ENCODE measurements around a stretch of chr2.

- PRO-cap, result no peak
These were observed 22.8 kb upstream of the SDC1 start for GRCh38 chr2:20247693-20248207.

DNA sequence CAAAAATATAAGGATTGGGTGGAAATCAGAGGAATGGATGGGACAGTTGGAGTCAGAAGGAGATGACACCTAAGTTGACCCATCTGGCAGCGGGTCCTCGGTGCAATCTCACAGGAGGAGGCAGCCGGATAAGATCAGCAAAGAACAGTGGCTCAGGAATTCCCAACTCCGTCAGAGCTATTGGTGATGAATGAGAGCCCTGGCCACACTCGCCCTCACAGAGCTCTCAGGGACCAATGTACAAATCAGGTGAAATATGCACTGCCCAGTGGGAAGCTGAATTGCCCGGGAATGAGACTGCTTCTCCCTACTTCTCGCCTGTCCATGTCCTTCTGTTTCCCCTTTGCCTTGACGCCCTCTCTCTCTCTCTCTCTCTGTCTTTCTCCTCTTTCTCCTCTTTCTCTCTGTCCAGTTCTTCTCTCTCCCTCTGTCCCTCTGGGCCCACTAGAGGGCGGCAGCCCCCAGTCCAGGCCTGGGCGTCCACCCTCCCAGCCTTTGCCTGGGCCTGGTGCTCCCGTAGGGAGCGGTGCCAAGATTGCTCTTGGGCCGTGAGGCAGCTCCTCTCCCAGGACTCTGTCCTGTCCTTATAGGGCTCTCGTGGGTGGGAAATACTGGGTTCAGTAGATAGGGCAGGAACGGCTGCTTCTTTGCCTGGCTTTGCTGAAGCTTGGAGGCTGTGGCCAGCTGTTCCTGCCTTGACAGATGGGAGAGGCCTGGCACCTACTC, 28.3 kb upstream of the PUM2 start:
- PRO-cap, result no peak

DNA sequence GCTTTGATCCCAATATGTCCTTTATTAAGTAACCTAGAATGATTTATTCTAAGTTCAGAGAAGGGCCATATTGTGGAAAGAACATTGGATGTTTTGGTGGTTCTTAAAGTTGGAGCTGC, 3.0 kb downstream of the RHOB start:
- PRO-cap, result no peak

GRCh38 chr2:20468933-20469539, 22.2 kb downstream of the RHOB start:
- PRO-cap, result no peak

DNA sequence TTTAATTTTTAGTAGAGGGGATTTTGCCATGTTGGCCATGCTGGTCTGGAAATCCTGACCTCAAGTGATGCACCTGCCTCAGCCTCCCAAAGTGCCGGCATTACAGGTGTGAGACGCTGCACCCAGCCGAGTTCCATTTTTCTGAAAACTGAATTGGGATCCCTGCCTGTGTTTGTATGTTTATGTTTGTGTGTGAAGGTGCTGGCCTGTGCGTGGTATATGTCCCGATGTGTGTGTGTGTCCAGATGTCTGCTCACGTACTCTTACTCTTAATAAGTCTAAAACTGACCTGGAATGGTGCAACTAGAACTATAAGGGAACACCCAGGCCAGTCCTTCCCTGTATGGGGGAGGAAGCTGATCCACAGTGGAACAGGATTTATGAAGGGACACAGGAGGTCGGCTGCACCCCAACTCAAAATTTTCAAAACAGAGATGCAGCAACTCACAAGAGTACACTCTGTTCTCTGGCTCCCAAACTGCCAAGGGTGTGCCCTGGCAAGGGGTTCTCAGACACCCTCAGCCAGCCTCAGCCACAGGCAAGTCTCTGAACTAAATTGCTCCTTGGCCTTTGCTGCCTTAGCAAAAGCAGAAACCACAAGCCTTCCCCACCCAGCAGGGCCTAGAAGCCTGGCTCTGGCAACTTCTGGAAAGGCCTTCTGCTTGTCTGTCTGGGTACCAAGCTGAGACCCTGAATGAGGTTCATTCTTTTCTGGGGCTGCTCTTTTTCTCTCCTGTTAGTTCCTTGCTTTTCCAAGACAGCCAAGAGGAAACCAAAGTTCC, 36.5 kb downstream of the RHOB start:
- PRO-cap, result no peak

GRCh38 chr2:20495967-20496520, 49.2 kb downstream of the RHOB start:
- PRO-cap, result no peak

DNA sequence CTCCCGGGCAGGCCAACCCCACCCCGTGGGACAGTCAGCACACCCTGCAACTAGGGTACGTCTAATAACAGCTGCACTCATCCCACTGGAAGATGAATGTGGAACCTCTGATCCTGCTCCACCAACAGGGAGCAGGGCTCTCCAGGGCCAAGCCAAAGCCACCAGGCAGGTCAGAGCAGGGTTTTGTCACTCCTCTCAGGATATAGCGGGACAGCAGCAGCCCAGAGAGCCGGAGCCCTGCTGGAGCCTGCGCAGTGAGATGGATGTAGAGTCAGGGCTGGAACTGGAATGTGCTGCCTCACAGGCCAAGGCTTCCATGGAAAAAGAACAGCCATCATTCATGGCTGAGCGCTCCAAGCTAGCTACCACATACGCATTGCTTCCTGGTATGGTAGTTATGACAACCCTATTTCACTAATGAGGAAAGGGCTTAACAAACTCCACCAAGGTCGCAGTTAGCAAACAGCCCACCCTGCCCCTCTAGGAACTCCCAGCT, 85.3 kb downstream of the HS1BP3 start:
- PRO-cap, result no peak

DNA sequence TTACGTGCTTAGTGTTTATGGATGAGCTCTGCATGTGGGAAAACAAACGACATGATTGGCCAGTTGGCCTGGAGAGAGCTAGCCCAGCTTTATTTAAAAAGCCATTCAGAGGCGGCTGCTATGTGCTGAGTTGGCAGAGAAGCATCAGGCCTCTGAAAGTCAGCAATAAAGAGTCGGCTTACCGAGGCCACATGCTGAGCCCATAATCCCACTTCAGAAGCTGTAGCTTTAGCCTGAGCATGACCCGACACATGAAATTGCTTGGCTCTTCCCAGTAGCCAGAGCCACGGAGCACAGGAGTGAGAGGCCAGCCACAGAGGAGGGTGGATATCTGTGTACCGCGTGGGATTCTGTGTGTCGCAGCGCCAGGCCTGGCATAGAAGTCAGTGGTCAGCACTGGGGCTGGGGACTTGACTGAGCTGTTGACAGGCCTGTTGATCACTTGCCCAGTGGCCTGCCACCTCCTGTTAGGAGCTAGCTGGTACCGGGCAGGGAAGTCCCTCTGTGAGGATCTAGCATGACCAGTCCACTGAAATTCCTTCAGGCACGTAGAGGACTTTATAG, 36.2 kb downstream of the HS1BP3 start:
- PRO-cap, result no peak

- PRO-cap, result unidirectional peak, minus-strand start at chr2:20625790
These were observed 25.4 kb downstream of the HS1BP3 start for GRCh38 chr2:20625478-20625903.

- PRO-cap, result no peak
These were observed 8.6 kb downstream of the HS1BP3 start for GRCh38 chr2:20642285-20642734.

GRCh38 chr2:20651434-20651893, 566 bp upstream of the HS1BP3 start:
- PRO-cap, result bidirectional peak, plus-strand start at chr2:20651684, minus-strand start at chr2:20651600

DNA sequence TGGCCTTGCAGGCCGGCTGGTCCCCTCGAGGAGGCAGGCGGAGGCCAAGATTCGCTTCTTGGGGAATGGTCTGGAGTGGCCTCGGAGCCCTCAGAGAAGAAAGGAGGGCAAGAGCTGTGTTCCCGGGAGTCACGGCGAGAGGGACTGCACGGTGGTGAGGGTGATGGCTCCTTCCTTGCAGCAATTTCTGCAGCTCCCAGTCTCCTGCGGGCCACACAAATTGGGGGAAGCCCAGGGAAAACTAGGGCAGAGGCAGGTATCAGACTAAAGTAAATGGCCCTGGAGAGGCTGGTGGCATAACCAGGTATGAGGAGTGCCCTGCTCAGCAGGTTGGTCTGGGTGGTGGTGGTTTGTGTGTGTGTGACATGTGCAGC, 918 bp downstream of the GDF7 start:
- PRO-cap, result no peak

GRCh38 chr2:20674949-20675436, 8.0 kb downstream of the GDF7 start:
- PRO-cap, result bidirectional peak, plus-strand start at chr2:20675239, minus-strand start at chr2:20675045

DNA sequence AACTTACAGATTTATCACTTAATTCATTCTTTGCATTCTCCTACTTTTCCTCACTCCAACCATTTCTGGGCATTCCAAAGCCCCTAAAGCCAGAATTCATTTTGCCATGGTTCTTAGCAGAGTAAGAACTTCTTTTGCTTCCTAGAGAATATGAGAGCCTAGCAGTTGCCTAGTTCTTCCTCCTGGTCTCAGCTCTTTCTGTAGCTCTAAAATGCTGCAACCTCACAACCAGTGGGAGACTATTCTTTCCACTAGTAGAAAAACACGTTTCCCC, 22.3 kb downstream of the GDF7 start:
- PRO-cap, result no peak

DNA sequence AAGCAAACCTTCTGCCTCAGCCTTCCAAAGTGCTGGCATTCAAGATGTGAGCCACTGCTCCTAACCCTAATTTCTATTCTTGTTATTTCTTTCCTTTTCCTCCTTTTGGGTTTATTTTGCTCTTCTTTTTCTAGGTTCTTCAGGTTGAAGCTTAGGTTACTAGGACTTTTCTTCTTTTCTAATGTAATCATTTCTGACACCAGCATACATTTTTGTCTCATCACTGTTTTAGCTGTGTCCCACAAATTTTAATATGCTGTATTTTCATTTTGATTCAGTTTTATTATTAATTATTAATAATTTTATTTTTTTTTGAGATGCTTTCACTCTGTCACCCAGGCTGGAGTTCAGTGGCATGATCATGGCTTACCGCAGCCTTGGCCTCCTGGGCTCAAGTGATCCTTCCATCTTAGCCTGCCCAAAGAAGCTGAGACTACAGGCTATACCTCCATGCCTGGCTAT, 66.0 kb downstream of the GDF7 start:
- PRO-cap, result no peak

- PRO-cap, result no peak
These were observed 41.1 kb downstream of the APOB start for GRCh38 chr2:21002470-21003569.

- PRO-cap, result no peak
These were observed 33.0 kb downstream of the APOB start for GRCh38 chr2:21010774-21011415.

DNA sequence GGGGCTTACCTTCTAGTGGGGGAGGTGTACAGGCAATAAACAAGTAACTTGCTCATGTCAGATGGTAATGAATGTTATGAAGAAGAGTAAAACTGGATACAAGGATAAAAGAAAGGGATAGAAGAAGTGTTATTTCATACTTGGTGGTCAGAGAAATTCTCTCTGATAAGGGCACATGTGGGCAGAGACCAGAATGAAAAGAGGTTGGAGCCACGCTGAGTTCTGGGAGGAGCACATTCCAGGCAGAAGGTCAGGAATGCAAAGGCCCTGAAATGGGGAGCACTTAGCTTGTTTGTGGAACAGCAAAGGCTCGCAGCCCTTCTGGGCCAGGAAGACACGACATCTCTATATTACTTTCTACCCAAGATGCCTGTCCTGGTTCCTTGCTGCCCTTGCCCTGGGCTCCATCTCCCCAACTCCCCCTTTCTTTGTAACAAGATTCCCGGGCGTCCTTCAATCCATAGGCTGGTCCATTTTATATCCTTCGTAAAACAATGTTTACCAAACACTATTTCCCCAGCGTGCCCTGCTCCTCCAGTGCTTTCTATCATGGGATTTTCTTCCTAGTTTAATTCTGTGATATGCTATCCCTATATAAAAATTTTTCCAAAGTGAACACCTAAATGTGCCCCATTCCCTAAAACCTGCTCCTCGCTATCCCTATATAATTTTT, 26.4 kb downstream of the APOB start:
- PRO-cap, result no peak

DNA sequence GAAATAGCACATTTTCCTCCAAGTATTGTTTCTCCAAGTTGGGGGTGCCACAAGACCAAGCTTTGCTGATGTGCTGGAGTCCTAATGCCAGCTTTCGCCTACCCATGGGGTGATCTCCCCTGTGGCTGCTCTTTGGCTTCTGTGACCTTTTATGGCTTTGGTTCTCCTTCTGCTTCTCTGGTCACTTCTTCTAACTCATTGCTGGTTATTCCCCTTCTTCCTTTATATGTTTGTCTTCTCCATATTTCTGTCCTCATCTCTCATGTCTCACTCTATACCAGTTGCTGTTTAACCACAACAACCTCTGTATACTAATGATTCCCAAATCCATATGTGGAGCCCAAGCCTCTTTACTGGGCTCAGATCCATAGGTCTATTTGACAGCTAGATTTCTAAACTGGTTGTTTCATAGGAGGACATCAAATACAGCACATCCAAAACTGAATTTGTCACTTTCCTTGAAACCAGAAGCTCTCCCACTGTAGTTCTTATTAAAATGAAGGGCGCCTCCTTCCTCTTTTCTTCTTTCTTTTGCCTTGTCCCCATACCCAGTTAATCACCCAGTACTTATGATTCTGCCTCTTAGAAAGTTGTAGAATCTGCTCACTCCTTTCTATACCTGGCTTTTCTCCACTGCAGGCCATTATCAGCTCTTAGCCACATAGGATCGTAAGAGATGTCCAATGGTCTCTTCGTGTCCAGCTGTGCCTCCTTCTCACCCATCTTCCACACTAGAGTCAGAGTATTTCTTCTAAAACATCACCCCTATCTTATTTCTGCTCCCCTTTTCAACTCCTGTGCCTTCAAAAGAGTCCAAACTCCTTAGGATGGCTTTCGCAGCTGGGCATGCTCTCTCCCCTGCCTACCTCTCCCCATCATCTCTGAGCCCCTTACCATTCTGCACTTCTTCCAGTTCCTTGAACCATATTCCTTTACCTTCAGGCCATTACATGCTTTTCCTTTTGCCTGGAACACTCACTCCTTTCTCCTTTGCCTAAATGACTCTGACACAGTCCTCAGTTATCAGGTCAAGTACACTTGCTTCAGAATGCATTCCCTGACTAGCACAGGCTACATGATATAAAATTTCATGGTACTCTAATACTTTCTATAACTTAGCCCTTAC, 22.8 kb downstream of the APOB start:
- PRO-cap, result no peak

- PRO-cap, result no peak
These were observed 3.4 kb upstream of the APOB start for GRCh38 chr2:21047003-21047902.

Data from left ventricle myocardium (tissue), 1 donor.